Body of pancreas (tissue), 2 donors: ENCODE data around the genes KLF18 and ERI3.

DNA sequence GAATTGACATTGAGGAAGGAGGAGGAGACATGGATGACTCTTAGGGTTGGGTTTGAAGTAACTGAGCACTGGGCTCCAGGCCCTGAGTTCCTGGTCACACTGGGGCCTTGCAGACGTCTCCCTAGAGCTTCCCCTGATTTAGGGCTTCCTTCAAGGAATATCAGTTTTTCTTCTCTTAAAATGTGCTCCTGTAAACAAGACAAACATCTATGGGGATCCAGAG is 10.7 kb downstream of the TMEM269 start:
- PRO-cap = unidirectional peak, minus-strand start at position 120 of the sequence
- RAMPAGE, long total RNA, 2 experiments = no peak in any of the 2 experiments

- PRO-cap = no peak
- RAMPAGE, long total RNA, 2 experiments = no peak in any of the 2 experiments
Observed at GRCh38 chr1:42937764-42938725, 20.6 kb downstream of the SLC2A1 start.

DNA sequence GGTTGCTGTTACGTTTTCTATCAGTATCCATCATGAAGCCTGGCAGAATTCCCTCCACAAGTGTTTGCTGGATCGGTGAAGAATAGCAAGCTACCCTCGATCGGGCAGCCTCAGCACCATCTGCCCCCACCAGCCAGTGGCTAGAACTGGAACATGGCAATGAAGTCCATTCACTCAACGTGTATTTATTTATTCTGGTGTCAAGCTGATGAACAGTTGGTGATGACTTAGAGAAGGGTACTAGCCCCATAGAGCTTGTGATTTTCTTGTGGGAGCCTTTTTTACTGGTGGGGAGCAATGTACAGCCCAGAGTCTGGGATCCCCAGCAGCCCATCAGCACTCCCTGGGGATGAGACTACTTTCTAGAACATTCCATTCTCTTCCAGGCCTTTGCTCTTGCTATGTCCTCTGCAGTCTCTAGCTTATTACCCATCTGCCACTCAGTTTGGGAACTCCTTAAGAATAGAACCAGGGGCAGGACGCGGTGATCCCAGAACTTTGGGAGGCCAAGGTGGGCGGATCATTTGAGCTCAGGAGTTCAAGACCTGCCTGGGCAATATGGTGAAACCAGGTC is 11.6 kb downstream of the SLC2A1 start:
- PRO-cap = no peak
- RAMPAGE, long total RNA, 2 experiments = no peak in any of the 2 experiments

DNA sequence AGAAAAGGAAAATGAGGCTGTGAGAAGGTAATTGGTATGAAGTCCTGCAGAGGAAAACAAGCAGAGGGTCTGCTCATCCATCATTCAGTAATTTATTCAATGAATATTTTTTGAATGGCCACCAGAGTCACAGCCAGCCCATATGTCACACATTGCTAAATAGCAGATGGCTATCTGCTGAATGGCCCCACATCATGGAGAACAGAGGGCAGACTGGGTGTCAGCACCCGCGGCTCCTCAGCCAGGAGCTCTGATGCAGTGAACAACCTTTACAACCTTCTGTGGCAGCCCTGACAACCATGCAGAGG is 2.6 kb upstream of the C1orf210 start:
- PRO-cap = no peak
- RAMPAGE, long total RNA, 2 experiments = no peak in any of the 2 experiments

GRCh38 chr1:43330082-43330566 is 7.5 kb upstream of the MPL start:
- PRO-cap = no peak
- RAMPAGE, long total RNA, 2 experiments = no peak in any of the 2 experiments

DNA sequence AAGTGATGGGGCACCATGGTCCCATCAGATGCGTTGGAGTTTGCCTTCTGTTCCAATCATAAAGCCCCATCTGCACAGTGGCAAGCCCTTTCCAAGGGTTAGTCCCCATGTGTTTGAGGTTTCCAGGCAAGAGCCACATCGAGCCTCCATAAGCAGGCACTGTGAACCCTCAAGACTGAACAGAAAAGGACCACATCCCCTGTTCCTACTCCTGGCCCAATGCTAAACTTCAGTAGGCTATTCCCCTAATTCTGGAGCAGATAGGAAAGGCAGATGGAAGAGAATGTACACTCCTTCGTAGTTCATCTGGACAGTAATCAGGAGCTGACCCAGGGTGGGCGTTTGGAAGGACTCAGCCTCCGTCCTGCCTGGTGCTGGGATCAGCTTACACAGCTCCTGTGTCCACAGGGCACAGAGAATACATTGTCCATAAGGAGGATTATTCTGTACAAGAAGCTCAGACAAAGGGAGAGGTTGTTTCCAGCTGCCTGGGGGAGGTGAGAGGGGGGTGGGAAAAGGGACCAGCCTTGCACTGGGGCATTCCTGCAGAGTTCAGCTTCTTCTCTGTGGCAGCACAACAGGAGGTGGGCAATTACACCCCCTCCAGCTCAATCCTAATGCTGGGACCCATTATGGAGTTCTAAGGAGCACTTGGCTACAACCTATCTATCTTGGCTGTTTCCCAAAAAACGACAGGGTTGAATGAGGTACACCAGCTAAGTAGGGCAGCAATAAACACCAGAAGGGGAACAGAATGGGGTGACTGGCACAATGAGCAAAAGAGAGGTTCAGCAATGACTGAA is 7.6 kb downstream of the MED8 start:
- PRO-cap = no peak
- RAMPAGE, long total RNA, 2 experiments = no peak in any of the 2 experiments

GRCh38 chr1:43408918-43409381 is 19.3 kb downstream of the SZT2 start:
- PRO-cap = no peak
- RAMPAGE, long total RNA, 2 experiments = no peak in any of the 2 experiments

DNA sequence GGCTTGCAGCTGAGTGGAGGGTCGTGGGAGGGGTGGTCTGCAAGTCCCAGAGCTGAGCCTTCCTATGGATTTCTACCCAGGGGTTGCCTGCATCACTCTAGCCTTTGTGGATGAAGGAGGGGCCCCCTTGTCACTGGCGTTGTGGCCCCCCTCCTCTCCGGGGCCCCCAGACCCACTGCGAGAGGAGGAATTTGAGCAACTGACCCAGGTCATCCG is 14.3 kb downstream of the HYI start:
- PRO-cap = no peak
- RAMPAGE, long total RNA, 2 experiments = no peak in any of the 2 experiments

- PRO-cap = no peak
- RAMPAGE, long total RNA, 2 experiments = no peak in any of the 2 experiments
Observed at GRCh38 chr1:43522650-43523680, 7.7 kb upstream of the PTPRF start.

GRCh38 chr1:43545607-43546796 is 15.3 kb downstream of the PTPRF start:
- PRO-cap = no peak
- RAMPAGE, long total RNA, 2 experiments = no peak in any of the 2 experiments

- PRO-cap = no peak
- RAMPAGE, long total RNA, 2 experiments = start-site peak on the plus strand in 1 of 2 experiments, at chr1:43616601-43616686 at its widest, 5 reads per replicate
Observed at GRCh38 chr1:43615971-43617006, 33.7 kb upstream of the KDM4A start.

GRCh38 chr1:43915987-43916504 is 17.6 kb upstream of the ARTN start:
- PRO-cap = no peak
- RAMPAGE, long total RNA, 2 experiments = no peak in any of the 2 experiments

DNA sequence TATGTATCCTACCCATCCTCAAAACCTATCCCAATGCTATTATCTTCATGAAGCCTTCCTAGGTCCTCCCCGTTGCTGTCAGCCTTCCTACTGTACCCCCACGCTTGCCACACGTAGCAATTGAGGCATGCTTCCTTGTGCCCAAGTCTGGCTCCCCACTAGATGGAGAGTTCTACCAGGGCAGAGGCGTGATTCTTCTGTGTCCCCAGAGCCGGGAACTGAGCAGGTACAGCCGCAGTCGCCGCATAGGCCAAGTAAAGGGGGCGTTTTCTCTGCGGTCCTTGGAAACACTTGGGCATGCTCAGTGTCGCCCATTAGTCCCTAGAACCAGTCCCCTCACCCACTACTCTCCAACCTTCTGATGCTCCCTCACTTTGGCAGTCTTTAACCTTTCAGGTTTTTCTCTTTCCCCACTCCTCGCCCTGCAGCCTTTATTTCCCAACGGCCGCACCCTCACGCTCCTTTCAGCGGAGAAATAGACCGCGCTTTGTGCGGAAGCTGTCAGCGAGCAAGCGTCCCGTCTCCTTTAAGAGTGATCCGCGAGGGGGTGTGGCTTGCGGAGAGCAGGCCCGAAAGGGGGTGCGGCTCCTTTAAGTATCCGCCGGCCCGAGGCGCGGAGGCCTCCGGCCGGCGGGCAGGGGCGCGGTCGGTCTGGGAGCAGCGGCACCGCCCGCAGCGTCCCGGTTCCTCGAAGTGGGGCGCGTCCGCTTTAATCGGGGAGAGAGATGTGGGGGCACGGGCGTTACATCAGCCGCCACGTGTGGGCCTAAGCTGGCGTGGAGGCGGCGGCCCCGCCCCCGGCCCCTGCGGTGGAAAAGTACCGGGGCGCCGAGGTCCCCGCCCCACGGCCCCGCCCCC is 1.5 kb downstream of the SLC6A9 start:
- PRO-cap = bidirectional peak, plus-strand start at position 309 of the sequence, minus-strand start at position 209 of the sequence; bidirectional peak, plus-strand start at position 627 of the sequence, minus-strand start at position 528 of the sequence; bidirectional peak, plus-strand start outside the sequence, minus-strand start at position 695 of the sequence
- RAMPAGE, long total RNA, 2 experiments = no peak in any of the 2 experiments

- PRO-cap = no peak
- RAMPAGE, long total RNA, 2 experiments = no peak in any of the 2 experiments
Observed at GRCh38 chr1:44043326-44044025, 12.2 kb upstream of the SLC6A9 start.

GRCh38 chr1:44141465-44141917 is at the start of gene KLF18:
Gene KLF18 (minus strand): TSS chr1:44141631.
- PRO-cap = no peak
- RAMPAGE, long total RNA, 2 experiments = no peak in any of the 2 experiments

DNA sequence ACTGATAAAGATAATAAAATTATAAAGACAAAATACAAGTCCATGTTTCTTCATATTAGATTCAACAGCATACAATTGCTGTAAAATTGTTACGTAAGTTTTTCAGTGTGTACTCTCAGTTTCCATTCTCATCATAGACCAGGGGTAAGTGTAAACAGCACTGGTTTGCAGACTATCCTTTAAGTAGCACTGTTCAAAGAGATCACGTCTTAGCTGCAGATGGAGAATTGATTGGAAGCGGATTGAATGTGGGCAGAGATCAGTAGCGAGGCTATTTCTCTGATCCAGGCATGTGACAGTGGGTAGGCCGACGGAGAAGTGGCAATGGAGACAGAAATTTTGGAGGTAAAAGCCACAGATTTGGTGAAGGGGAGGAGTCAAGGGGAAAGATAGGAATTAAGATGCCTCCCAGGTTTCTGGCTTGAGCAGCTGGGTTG is 3.8 kb downstream of the DMAP1 start:
- PRO-cap = no peak
- RAMPAGE, long total RNA, 2 experiments = start-site peak on the plus strand in 1 of 2 experiments, centred at position 150 of the sequence, 11 reads per replicate

DNA sequence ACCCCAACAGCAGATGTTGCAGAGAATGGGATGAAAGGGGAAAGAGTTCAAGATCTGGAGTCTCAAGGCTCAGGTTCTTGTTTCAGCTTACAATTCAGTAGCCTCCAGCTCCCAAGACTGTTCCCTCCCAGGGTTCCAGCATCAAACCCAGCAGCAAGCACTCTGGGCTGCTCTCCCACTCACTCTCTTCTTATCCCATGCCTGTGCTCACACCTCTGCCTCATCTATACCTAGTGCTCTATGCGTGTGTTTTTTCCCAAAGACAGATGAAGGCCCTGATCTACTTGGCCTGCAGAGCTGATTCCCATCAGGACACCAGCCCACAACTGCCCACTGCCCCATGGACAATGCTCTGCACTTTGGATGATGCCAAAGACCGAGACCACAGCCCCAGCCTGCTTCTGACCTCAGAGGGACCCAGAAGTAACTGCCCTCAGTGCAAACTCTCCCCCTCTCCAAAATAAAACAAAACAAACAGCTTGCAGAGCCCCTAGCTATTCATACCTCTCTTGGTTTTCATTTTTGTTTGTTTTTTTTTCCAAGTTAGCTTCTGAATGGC is 61.4 kb downstream of the DMAP1 start:
- PRO-cap = no peak
- RAMPAGE, long total RNA, 2 experiments = no peak in any of the 2 experiments

- PRO-cap = no peak
- RAMPAGE, long total RNA, 2 experiments = no peak in any of the 2 experiments
Observed at GRCh38 chr1:44283835-44284912, 70.9 kb downstream of the ERI3 start.

DNA sequence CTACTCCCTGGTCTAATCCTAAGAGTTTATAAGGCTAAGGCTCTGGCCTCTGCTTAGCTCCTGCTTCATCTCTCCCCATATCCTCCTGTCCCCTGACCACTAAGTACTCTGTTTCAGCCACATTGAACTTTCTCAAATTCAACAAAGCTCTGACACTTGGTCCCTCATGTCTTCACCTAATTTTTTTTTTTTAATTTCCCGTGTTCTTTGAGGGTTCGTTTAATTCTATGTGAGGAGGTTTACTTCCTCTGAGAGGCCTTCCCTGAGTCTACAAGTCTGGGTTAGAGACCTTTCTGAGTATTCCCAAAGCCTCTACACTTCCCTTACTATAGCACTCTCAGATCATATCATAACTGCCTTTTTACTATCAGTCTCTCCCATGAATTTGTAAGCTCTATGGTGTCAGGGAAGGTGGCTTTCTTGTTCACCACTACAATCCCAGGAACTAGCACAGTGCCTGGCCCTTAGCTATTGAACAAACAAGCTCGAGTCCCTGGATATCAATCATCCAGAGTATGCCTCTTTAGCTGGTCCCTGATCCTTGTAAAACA is 3.3 kb downstream of the ERI3 start:
- PRO-cap = no peak
- RAMPAGE, long total RNA, 2 experiments = no peak in any of the 2 experiments

GRCh38 chr1:44354595-44355647 is at the start of gene ERI3:
Gene ERI3 (minus strand): TSS chr1:44355257.
- PRO-cap = bidirectional peak, plus-strand start at chr1:44355481, minus-strand start at chr1:44355214
- RAMPAGE, long total RNA, 2 experiments = start-site peak on the minus strand in 2 of 2 experiments, at chr1:44354762-44355311 at its widest, 9 to 66 reads per replicate